Sciatic nerve (tissue), 1 donor: Measurements from ENCODE around the genes ATG5 and RTN4IP1.

- PRO-cap: no peak
These were observed 193.1 kb upstream of the PRDM1 start for GRCh38 chr6:105892912-105893492.

- PRO-cap: unidirectional peak, plus-strand start at chr6:105993567
These were observed 92.7 kb upstream of the PRDM1 start for GRCh38 chr6:105993260-105994012.

DNA sequence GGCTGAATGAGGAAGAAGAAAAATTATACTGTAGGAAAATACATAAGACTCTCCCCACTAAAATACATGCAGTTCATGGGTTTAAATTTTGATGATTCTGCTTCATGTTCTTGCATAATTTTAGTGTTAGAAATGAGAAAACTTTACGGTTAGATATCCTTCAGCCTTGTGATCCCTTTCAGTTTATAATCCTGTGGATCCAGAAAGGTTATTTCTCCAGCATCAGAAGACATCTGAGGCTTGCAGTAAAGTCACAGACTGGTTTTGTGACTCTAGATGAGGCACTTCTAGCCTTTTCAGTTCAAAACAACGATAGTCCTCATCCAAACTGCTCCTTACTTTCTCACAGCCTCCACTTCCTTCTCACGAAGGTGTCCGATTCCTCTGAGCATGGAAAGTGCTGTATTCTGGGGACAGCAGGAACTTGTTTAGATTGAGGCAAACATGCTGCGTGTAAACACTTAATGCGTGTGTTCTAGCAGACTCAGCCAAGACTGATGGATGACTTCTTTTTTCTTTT, 80.3 kb upstream of the PRDM1 start:
- PRO-cap: no peak

DNA sequence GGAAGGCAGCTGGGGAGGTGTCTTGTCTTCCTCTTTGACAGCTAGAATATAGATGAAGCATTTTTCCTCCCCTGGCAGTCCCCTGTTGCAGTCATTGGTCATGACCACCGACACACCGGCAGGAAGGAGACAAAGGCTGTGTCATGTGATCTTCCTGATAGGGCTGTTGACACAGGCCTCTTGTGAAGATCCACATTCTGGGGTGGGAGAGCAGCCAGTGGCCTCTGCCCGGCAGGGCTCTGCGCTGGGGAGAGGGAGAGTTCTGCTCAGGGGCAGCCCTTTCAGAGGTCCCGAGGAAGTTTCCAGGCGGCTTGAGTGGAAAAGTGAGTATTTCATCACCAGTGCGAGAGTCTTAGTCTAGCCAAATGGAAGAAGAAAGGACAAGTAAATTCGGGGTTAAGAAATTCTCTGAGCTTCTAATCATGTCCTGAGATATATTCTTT, 39.6 kb upstream of the PRDM1 start:
- PRO-cap: no peak

DNA sequence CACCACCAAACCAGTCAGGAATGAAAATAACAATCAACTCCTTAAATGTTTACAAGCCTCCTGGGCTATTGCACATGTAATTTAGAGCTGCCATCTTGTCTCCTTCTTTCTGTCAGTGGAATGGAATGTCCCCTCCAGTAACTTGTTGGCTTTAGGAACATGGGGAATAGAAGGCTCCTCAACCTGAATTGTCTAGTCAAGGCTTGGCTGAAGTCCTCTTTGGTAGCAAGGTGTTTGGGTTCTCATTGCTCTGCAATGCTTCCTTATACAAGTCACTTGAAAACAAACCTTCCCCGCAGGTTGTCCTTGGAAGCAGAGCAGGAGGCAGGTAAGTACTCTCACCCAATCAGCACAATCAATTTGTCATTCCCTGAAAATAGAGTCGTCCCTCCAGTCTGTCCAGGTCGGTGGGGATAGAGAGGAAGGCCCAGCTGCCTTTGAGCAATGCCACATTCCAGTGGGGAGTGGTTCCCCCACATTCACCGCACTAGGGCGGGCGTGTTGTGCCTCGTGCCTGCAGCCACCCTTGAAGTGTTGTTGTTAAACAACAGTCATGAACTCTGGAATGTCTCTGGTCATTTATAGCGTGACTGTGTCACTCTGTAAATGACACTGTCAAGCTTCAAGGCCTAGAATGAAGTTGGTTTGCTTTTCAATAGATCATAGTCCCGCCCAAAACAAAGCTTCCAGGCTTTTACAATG, 33.3 kb downstream of the PRDM1 start:
- PRO-cap: no peak

- PRO-cap: no peak
These were observed 40.0 kb downstream of the PRDM1 start for GRCh38 chr6:106125957-106126734.

GRCh38 chr6:106195057-106195608, 109.0 kb downstream of the PRDM1 start:
- PRO-cap: no peak

GRCh38 chr6:106325236-106326152, at the start of gene ATG5:
TSS of gene ATG5 (minus strand) at chr6:106325760.
- PRO-cap: bidirectional peak, plus-strand start at chr6:106325892, minus-strand start at chr6:106325747

GRCh38 chr6:106454603-106454946, 94.1 kb downstream of the CRYBG1 start:
- PRO-cap: no peak

DNA sequence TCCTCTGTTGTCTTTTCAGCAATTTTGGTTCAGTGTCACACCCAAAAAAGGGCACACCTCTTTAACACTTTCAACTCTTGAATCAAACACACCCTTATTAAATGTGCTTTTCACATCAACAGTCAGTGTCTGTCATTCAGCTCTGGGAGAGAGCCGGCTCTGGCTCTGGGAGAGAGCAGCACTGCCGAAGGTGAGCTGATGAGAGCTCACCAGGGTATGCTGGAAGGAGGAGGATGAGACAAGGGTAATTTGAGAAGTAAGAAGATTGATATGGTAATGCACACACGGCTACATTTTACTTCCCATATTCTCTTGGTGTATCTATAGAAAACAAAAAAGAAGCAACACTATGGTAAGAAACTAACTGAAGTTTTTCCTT, 134.2 kb downstream of the RTN4IP1 start:
- PRO-cap: no peak

DNA sequence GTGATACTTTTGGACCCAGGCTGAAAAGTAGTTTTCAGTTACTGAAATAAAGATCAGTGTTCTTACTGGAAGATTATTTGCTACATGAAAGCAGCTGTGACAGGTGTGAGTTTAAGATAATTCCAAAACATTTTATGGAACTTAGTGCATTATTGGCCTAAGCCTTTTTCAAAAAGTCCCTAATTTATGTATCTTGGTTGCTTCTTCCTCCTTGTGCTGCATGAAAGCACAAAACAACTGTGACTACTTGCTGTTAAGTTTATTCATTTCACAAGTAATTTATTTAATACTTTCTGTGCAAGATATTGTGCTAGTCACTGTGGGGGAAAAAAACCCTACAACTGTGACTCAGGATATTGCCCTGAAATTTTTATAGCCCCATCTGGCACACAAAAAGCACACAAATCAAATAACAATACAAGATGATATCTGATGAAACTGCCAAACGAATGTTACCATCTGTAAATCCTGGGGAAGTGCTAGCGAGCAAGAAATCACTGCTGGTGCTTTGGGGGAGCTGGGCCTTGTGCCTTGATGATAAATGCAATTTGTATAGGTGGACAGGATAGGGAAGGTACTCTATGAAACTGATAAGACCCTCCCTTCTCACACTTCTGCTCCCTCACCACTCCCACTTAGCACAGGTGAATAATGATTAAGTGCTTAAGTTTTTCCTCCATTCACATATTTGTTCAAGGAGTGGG, 115.5 kb downstream of the RTN4IP1 start:
- PRO-cap: no peak

GRCh38 chr6:106524772-106525511, 104.4 kb downstream of the RTN4IP1 start:
- PRO-cap: no peak

DNA sequence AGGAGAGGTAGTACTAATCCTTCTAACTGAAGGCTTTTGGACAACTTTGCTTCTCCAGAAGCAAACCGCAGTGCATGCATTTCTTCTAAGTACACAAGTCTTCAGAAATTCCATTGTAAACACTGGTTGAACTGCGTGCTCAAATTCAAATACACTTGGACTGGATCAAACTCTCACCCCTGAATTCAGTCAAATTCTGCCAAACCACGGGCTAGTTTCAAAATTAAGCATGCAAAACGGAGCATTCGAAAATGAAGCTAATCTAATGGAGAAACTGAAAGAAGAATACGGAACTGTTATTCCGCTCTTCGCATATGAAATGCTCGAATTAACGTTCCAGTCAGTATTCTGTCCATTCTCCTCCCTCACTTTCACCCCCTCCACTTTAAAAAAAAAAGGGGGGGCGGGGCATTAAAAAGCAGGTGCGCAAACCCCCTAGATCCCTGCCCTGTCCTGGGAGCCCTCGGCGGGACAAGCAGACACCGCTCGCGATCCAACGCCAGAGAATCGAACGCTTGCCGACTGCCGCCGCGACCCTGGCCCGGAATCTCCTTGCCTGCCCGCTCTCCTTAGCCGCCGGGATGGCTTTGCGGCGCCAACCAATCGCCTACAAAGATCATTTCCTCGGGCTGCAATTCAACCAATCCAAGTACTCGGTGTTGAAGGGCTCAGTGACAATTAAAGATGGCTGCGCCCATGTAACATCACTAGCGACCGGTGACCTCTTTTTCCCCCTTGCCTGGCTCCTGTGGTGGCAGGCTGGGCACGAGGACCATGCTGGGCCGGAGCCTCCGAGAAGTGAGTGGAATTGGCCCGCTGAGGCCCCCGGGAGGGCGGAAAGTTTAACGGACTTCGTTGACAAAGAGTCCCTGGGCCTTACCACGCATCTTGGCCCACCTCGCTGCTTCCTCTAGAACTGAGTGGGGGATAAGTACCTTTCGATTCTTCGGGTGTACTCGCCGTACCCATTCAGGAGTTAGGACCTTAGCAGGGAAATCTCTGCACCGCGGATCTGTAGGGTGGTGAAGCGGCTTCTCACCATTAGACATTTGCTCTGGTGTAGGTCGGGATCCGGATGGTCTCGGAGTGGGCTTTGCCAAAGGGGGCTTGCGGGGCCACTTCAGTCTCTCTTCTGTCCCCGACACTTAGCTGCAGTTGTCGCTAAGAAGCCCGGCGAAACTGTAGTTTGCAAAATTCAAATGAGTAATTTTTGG, at the start of gene RTN4IP1:
TSS of gene RTN4IP1 (minus strand) at position 591 of the 1,214 bp plus-strand sequence.
- PRO-cap: bidirectional peak, plus-strand start at position 671 of the sequence, minus-strand start at position 589 of the sequence

DNA sequence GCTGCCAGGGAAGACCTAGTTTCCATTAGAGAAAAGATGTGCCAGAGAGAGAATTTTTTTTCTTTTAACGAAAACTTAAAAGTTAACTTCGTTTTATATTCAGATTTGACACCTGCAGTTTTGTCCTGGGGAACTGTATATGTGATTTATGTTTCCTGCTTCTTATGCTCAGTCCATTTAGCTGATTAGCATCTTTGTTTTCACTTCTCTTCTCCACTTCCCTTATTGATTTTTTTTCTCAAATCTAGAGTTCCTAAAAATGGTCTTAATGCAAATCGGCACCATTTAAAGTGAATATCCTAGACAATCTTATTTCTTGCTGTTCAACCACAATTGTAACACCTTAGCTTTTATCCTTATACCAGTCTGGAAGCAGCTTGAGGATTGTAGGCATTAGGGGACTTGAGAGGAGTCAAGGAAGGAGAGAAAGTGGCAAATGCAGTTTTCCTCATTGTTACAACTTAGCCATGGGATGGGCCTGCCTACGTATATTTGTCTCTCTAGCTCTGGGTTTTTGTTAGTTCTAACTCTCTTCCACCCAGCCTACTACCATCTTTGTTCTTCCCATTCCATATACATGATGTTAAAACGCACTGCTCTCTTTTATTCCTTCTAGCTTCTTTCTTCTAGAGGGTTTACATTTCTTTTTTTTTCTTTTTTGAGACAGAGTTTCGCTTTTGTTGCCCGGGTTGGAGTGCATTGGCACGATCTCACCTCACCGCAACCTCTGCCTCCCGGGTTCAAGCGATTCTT, 8.5 kb downstream of the QRSL1 start:
- PRO-cap: no peak

GRCh38 chr6:106729906-106730609, 100.7 kb downstream of the QRSL1 start:
- PRO-cap: no peak

GRCh38 chr6:106740339-106740811, 111.0 kb downstream of the QRSL1 start:
- PRO-cap: no peak

- PRO-cap: bidirectional peak, plus-strand start at chr6:107114616, minus-strand start at chr6:107114305
These were observed 894 bp downstream of the BEND3 start for GRCh38 chr6:107114045-107115196.

DNA sequence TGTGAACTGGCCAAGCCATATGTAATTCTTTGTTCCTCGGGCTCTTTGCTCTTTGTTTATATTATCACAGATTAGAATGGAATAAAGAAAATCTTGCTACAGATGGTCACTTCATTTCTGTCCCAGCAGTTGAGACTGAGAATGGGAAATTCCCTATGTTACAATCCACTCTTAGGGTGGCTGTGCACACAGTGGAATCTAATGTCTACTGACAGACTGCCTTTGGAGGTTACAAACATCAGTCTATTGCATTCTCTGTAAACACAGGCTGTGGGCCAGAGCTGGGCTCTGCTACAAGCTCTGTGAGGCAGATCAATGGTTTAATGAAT, 50.4 kb downstream of the SOBP start:
- PRO-cap: no peak

GRCh38 chr6:107679226-107679823, 144.8 kb downstream of the SCML4 start:
- PRO-cap: no peak

- PRO-cap: no peak
These were observed 87.2 kb downstream of the SCML4 start for GRCh38 chr6:107736734-107737449.